Karpas-422 (cell line): ENCODE measurements around a stretch of chr11.

DNA sequence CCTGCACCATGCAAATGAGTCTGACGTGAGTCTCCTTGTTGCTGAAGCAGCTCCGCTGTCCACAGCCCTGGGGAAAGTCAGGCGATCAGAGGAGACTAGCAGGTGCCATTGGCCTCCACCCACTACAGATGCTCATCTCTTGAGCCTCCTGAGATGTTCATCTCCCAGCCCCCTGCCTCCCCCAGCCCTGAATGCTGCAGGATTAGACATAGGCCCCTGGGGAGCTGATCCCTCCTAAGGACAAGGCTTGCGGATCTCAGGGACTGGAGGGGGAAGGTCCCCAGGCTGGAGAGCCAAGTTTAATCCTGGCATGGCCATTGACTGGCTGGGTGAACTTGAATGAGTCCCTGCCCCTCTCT, 22.1 kb downstream of the GDPD5 start:
- PRO-cap: bidirectional peak, plus-strand start at position 74 of the sequence, minus-strand start outside the sequence
- RAMPAGE, long total RNA: no peak

- PRO-cap: no peak
- RAMPAGE, long total RNA: no peak
Measured at GRCh38 chr11:75524499-75525305, 1.0 kb downstream of the GDPD5 start.

DNA sequence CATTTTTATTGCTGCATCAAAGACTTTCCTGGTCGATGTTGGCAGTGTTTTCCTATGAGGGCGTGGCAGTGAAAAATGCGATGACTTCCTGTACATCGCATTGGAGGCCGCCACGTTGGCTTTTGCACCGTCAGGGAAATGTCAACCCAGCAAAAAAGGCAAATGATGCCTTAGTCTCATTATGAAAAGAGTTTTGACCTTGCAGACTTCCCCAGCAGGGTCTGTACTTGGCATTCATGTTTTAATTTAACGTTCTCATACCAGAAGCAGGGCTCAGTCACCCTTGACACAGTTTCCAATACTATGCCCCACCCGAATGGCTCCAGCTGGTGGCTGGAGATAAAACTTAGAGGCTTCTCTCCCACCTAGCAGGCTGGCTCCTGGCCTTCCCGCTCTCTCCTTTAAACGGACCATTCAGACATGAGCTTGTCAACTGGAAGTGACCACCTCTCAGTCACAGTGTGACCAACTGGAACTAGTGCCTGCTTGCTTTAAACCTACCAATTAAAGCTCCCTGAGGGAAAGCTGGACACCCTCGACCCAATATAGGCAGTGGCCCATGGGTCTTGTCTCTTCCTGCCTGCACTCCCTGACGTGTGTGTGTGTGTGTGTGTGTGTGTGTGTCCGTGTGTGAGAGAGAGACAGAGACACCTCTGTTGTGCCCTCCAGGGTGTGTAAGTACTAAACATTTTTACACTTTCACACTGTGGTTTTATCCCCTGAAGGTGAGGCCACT, 8.7 kb upstream of the GDPD5 start:
- PRO-cap: no peak
- RAMPAGE, long total RNA: no peak

DNA sequence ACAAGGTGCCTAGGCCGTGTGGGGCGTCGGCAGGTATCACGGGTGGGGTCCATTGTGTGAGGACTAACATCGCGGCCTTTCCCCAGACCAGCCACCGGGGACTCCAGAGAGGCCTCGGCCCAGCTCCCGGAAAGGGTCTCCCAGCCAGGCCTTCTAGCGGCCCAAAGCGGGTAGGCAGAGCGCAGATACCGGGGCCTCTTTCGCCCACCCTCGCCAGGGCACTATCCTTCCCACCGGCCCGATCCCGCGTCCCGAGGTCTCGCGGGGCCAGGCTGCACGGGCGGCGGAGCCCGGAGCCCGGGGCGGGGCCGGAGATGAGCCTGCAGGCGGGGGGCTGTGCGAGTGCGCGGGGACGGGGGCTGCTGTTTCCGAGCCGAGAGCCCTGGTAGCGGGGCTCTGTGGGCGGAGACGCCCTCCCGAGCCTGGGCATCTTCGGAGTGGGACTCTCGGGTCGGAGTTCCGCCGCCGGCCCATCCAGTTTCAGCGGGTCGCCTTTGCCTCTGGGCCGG, 21.1 kb downstream of the SERPINH1 start:
- PRO-cap: bidirectional peak, plus-strand start at position 323 of the sequence, minus-strand start at position 225 of the sequence
- RAMPAGE, long total RNA: no peak

DNA sequence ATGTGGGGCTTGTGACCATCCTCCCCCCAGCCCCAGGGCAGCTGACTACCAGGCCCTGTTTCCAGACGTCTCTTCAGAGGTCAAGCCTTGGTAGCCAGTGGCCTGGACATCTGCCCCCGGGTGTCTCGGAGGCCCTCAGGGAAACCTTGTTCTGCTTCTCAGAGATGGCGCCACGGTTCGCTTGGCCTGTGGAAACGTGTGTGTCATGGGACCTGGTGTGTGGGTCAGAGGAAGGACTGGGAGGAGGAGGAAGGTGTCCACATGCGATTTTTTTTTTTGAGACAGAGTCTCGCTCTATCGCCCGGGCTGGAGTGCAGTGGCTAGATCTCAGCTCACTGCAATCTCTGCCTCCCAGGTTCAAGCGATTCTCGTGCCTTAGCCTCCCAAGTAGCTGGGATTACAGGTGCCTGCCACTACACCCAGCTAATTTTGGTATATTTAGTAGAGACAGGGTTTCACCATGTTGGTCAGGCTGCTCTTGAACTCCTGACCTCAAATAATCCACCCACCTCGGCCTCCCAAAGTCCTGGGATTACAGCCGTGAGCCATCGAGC, 22.4 kb downstream of the SERPINH1 start:
- PRO-cap: no peak
- RAMPAGE, long total RNA: no peak

- PRO-cap: no peak
- RAMPAGE, long total RNA: no peak
Measured at GRCh38 chr11:75667731-75668484, 930 bp downstream of the MAP6 start.

- PRO-cap: no peak
- RAMPAGE, long total RNA: no peak
Measured at GRCh38 chr11:75769377-75769754, 788 bp downstream of the DGAT2 start.

- PRO-cap: no peak
- RAMPAGE, long total RNA: no peak
Measured at GRCh38 chr11:75812894-75813531, 2.0 kb upstream of the UVRAG start.

- PRO-cap: no peak
- RAMPAGE, long total RNA: no peak
Measured at GRCh38 chr11:75813532-75814184, 1.4 kb upstream of the UVRAG start.

- PRO-cap: no peak
- RAMPAGE, long total RNA: no peak
Measured at GRCh38 chr11:75826426-75826773, 11.4 kb downstream of the UVRAG start.

GRCh38 chr11:75961278-75961906, 146.4 kb downstream of the UVRAG start:
- PRO-cap: no peak
- RAMPAGE, long total RNA: no peak

- PRO-cap: no peak
- RAMPAGE, long total RNA: no peak
Measured at GRCh38 chr11:76005689-76005932, 190.6 kb downstream of the UVRAG start.

DNA sequence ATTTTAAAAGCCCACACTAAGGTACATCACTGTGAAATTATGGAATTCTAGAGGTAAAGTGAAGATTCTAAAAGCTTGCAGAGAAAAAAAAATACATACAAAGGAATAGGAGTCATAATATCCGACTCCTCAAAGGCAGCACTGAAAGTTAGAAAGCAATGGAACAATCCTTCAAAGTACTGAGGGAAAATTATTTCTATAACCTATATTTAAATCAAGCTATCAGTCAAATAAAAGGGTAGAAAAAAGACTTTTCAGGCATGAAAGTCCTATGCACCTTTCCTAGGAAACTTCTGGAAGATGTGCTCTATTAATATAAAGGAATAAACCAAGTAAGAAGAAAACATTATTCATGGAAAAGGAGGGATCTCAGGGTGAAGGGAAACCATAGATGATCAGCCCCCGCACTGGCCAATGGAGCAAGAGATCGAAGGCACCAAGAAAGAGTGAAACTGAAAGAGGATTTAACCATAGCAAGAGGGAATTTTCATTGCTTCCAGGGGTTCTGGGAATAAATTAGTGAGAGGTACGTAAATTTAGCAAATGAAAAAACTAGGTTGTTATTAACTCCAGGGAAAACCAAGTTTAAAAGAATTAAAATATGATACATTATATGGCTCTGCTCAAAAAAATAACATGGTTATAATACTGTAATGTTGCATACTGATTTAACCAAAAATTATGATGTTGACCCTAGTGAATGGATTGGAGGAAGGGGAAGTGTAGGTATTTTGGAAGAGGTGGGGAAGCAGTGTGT, 160.2 kb downstream of the WNT11 start:
- PRO-cap: no peak
- RAMPAGE, long total RNA: no peak

DNA sequence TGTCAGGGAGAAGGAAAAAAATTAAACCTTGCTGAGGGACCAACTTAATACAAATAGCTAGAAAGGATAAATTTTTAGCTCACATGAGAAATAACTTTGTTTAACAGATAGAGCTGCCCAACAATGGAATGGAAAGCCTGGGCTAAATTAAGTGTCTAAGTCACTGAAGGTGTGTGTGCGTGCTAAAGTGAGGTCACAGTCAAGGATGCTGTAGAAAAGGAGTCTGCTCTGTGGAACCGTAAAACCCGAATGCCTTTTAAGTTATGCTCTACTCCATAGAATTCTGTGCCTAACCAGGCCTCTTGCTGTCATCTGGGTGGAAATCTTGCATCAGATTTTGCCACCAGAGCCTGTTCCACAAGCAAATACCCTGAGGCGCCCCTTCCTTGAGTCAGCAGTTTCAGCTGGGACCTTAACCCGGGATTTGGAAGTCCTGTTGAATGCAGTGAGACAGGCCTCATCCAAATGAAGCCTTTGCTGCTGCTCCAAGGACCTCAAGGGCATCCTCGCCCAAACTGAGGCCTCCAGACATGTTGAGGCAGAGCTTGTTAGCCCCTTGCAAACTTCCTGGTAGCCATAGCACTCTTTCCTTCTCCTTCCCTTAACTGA, 109.8 kb downstream of the WNT11 start:
- PRO-cap: no peak
- RAMPAGE, long total RNA: no peak

DNA sequence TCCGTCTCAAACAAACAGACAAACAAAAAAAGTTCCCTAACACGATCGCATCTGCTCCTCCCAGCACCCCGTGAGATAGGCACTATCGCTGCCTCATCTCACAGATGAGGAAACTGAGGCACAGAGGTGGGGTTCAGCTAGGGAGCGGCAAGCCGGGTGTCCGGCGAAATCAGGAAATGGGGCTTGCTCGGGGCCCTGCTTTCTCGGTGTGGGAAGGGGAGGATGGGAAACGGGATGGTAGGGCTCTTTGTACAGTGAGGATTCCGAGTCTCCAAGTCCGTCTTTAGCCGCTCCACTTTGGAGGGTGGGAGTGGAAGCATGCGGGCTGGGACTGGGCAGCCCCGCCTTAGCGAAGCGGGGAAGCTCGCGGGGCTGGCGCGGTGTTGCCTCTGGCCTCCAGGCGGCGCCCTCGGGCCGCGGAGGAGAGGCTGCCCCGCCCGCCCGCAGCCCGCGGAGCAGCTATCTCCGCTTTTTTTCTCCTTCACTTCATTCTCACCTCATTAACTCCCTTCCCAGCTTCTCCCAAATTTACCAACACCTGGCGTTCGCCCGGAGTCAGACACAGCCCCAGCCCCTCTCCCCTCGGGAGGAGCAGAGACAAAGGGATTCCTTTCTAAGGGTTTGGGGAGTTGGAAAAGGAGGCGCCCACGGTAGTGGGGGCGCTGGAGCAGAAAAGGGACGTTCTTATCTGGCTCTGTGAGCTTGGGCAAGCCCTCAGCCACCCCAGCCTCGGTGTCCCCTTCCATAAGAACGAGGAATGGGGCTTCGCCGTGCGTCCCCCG, 1.2 kb upstream of the WNT11 start:
- PRO-cap: no peak
- RAMPAGE, long total RNA: no peak

DNA sequence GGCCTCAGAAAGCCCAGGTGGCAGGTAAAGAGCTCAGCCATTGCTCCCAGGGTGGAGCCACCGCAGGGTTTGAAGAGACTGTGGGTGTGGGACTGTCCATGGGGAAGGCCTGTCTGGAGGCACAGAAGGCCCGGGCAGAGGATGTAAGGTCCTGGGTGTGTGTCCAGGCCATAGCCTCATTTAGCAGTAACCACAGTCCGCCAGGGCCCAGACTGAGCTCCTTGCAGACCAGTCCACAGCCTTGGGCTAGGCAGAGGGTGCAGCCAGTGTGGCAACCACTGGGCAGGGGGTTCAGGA, 27.6 kb upstream of the WNT11 start:
- PRO-cap: no peak
- RAMPAGE, long total RNA: no peak

- PRO-cap: no peak
- RAMPAGE, long total RNA: no peak
Measured at GRCh38 chr11:76270369-76270619, 64.0 kb upstream of the WNT11 start.

DNA sequence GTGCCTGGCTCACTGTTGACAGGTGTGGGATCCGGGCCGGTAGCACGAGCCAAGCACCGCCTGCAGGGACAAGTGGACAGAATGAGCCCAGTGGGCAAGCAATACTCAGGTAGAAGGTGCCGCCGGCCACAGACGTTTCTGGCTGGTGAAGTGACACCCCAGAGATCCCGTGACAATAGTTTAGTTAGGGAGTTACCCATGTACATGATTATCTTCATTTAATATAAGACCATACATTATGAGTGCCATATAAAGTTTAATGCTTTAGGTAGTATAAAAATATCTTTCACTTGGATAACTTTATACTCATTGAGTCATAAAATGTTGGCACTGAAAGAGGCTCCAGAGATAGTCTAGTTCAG, 49.3 kb downstream of the EMSY start:
- PRO-cap: no peak
- RAMPAGE, long total RNA: no peak

DNA sequence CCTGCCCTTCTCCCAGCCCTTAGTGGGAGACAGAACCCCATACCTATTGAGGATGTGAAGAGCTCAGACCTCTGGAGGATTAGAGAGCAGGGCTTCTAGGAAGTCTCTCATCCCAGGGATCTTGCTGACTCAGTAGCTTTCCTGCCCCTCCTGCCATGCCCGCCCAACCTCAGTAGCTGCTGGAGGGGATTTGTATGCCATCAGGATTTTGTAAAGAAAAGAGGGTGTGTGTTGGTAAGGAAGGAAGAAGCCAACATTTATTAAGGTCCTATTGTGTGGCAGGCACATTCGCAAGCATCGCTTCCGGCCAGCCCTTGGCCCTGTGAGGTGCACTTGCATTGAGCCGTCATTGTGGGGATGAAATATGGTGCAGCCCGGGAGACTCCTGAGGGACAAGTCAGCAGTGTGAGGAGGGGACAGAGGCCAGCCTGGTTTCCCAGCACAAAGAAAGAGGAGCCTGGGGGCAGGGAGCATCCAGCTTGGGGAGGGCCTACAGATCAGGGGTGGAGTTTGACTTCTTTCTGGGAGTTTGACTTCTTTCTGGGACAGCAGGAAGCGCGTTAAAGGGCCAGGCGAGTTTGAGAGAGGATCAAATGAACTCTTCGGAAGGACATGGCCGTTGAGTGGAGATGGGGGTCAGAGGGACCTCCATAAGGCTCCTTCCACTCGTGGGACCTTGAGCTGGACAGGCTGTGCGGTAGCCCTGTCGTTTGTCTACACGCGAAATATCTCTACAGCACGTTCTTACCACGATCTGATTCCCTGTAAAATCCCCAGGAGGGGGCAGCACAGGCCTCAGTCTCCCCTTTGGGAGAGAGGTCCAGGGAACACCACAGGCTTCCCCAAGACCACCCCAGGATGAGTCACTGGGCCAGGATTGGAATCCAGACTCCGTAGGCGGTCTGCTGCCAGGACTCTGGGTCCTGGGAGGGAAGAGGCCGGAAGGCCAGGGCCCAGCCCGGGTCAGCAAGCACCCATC, 91.9 kb downstream of the LRRC32 start:
- PRO-cap: no peak
- RAMPAGE, long total RNA: no peak

GRCh38 chr11:76591308-76591898, 79.1 kb downstream of the LRRC32 start:
- PRO-cap: no peak
- RAMPAGE, long total RNA: no peak